ENCODE measurements around the gene EGFLAM.

- RRBS = no CpG with 5 or more reads among the region's 9 CpGs
These were observed 82.8 kb downstream of the SLC1A3 start for GRCh38 chr5:36689095-36689683.

DNA sequence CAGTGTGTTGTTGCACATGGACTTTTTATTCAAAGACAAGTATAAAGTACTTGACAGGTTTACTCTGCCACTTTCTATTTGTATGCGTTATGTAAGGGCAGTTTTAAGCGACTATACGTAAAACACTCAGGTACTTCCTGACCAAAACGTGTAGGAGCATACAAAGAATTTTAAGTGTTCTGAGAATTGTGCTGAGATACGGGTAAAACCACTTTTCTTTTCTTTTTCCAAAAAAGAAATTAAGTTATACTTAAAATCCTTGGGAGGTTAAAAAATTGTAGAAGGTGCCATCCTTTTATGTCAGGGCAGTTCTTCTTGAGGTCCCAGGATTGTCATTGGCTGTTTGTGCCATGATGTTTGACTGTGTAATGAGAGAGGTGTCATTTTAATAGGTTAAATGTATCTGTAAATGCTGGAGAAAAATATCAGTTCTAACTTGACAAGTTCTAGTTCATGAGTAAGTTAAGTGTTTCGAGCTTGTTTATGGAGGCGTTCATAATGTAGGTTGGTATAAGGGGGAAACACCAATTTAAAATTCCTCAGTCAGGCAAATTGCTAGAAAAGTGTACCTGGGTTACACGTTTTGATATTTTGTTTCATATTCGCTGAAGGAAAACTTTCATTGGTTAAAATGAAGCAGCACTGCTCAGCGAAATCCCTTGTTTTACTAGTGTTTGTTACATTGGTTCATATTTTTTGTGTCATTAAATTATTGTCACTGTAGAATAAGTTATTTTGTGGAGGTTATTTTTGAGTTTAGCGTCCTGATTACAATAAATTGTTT lies 1.5 kb downstream of the NIPBL start:
- RRBS = no CpG with 5 or more reads among the region's 11 CpGs

DNA sequence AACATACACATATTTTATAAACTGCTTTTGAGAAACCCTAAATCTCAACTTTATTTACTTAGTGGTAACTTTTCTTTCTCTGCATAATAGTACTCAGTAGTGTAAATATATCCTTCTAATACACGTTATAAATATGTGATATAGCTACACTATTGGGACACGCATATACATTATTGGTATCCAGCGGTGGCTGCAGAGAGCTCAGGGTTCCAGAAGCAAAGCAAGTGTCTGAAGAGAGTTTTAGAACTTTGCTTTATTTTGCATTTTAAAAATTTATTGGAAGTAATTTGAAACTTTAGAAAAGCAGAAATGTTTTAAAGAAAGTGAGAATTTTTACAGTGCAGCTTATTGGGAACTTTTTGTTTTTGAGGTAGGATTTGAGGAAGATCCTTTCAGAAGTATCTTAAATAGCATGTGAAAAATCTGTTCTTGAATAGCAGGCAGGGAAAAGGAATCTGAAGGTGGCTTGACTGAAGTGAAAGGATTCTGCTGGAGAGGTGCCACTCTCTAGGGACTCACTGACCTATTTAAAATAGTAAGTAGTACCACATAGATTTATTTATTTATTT lies 68.9 kb downstream of the NIPBL start:
- RRBS = no CpG with 5 or more reads among the region's 3 CpGs

- RRBS = no CpG with 5 or more reads among the region's 5 CpGs
These were observed 81.4 kb downstream of the NIPBL start for GRCh38 chr5:36957857-36958413.

- RRBS = no CpG with 5 or more reads among the region's 1 CpG
These were observed 95.2 kb downstream of the NIPBL start for GRCh38 chr5:36971635-36972279.

GRCh38 chr5:37034789-37035349 lies 158.3 kb downstream of the NIPBL start:
- RRBS = no CpG with 5 or more reads among the region's 8 CpGs

- RRBS = no CpG with 5 or more reads among the region's 5 CpGs
These were observed 46.1 kb downstream of the WDR70 start for GRCh38 chr5:37425082-37425712.

GRCh38 chr5:37838128-37838880 lies 1.5 kb downstream of the GDNF start:
- RRBS = 16% methylated on average over 5 of the region's 44 CpGs

DNA sequence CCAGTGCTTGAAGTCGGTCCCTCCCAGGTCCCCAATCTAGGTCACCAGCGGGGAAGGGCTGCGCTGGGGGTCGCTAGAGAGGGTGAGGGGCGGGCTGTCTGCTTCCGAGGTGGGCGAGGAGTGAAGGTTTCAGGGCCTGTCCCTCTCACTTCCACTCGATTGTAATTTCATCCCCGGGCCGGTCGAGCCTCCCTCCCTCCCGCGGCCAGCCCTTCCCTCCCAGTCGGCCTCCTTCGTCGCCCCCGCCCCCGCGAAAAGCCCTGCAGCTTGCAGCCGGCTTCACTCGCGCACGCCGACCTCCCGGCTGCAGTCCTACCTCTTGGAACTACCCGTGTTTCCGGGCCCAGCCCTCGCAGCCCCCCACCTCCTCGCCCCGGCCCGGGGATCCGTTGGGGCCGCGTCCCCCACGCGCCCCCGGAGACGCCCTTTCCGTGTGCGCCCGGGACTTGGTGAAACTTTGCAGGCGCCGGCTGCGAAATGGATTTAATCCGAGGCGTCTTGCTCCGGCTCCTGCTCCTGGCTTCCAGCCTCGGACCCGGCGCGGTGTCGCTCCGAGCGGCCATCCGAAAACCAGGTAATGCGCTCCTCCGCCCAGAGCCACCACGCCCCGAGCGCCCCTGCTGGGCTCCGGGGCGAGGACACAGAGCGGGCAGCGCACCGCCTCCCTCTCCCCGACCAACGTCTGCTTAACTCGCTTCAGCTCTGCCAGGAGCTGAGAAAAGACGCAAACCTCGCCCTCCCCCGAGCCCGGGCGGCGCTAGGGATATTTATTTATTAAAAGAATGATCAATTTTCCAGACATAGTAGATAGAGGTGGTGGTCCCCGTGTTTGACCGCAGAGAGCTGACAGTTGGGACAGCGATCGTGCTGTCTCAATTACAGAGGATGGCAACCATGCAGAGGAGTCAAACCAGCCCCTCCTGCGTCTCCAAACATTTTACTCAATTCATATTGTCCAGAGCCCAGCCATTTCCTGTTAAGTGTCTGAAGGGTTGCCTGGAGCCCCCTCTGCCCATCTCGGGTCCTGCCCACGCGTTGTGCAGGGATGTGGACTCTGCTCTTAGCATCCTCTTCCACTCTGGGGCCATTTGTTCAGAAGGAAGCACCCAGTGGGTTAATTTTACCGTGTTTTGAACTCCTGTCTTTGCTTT lies at the start of gene EGFLAM:
Gene EGFLAM, plus strand, starts transcription at position 282 of the 1,151 bp plus-strand sequence.
- RRBS = 2% methylated on average over 27 of the region's 83 CpGs

GRCh38 chr5:38463637-38464642 lies 92.5 kb downstream of the LIFR start:
- RRBS = no CpG with 5 or more reads among the region's 12 CpGs

DNA sequence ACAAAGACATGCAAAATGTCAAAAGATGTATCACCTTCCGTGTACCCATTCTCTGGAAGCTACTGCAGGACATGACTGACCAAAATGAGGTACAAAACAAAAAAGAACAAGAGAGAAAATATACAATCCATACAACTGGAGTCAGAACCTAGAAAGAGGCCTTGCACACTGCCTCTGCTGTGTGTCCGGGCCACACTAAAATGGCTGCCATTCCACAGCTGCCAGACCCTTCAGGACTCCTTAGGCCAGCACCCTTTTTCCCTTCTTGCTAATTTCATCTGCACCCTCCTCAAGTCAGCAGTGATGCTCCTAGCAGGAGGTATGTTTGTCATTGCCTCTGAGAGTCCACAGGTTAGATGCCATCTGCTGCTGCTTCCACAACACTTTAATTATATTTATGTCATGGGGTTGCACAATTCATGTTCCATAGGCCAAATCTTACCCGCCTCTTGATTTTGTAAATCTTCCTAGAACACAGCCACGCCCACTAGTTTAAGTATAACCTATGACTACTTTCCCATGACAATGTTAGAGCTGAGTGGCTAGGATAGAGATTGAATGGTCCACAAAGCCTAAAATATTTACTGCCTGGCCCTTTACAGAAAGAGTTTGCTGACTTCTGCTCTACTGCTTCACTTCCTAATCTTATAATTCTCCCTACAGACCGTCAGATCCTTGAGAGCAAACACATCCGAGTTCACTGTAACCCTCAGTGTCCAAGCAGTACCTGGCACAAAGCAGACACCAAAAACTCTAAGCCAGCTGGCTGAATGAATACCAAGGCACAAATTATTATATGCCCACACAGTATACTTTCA lies 21.2 kb downstream of the LIFR start:
- RRBS = no CpG with 5 or more reads among the region's 6 CpGs

DNA sequence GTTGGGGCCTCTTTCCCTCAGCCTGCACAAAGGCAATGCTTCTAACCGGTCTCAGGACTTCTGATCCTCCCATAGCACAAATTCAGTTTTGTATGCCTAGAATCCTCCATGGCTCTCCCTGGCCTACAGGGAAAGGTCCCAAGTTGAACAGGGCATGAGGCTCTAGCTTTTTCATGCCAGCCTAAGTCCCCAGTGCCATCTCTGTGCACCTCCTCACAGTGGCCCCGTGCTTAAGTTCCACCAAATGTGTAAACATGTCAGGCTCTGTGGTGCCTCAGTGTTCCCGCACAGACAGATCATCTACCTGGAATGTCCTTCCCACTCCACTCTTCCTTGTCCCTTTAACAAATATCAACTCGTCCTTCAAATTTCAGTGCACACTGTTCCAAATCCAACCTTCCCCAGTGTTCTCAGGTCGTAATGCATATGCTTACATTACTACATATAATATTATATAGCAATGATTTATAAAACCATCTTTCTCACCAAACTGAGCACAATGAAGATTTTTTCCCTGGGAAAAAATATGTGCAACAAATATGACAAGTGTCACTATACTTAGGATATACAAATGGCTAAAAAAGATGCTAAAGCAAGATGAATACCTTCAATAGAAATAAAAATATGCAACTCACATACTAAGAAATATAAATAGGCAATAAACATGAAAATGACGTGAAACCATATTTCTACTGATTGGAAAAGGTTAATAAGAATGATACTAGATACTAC lies 13.8 kb downstream of the LIFR start:
- RRBS = no CpG with 5 or more reads among the region's 6 CpGs

DNA sequence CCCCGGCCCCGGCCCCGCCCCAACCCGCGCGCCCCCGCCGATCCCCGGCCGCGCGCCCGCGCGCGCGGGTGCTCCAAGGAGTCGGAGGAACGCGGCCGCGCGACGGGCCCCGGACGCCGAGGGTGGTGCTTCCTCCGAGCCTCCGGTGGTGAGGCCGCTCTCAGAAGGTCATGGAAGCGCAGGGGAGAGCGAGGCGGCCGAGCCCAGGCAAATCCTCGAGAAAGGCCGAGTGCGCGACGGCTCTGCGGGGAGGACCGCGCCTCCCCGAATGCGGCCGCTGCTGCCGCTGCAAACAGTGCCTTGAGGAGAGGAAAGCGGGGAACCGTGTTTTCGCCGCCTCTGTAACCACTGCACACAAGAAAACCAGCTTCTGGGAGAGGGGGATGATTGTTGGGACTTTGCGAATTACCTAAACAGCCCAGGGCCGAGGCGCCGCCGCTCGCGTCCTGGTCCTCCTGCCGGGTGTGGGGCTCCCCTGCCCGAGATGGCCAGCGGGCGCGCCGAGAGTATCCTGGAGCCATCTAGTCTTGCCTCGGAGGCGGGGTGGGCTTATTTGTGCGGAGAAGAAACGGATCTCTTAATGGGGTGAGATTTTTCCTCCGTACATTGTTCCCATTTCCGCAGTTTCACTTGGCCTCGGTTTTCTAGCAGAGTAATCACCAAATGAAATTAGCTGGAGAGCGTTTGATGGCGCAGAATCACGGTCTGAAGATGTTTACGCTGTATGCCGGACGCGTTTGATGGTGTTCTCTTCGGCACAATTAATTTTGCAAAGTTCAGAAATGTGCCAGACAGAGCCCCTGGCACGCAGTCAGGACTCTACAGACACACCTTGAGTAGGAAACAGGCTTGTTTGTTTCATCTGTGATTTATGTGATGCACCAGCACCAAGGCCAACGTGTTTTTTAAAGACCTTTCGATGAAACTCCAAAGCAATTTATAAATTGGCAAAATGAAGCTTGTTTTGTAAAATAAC lies 568 bp upstream of the LIFR start:
- RRBS = 1% methylated on average over 24 of the region's 81 CpGs

DNA sequence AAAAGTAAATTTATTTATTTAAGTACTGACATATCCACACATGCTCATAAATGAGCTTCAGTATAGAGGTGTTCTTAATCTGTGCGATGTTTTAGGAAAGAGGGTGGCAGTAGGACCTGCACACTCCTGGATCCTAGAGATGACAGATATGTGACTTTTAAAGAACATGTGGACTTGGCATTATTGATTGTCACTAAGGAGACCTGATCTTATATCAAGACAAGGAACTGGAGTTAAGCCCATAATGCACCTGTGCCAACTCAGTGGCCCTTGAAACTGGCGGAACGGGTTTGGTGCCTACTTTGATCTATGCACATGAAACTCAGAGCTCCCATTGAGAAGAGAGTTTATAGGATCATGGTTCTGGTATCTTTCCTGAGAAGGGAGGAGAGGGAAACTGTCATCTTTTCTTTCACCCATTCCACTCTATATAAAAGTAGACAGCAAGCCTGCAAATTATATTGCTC lies 57.7 kb upstream of the LIFR start:
- RRBS = no CpG with 5 or more reads among the region's 3 CpGs

DNA sequence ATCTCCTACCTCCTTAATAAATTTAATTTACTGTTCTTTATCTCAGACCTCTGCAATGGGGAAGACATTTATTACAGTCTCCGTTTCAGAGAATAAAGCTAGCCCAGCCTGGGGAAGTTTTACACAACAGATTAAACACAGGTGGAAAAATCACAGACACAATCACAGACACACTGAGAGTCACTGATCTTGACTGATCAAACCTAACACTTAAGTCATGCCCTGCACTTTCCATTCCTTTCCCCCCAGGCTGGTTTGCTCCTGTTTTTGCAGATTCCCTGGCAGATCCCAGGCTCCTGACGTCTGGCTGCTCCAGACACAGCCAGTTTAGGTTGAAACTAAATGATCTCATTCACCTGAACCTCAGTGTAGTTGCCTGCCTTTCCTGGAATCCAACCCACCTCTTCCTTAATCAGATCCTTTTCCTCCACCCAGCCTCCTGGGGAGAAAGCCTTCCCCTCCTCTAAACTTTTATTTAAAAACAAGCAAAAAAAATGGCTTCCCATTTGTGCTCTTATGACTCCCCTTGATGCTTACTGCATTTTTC lies 29.6 kb upstream of the OSMR start:
- RRBS = no CpG with 5 or more reads among the region's 2 CpGs

- RRBS = no CpG with 5 or more reads among the region's 6 CpGs
These were observed 10.8 kb downstream of the RICTOR start for GRCh38 chr5:39063010-39064088.

GRCh38 chr5:39068809-39069515 lies 5.2 kb downstream of the RICTOR start:
- RRBS = no CpG with 5 or more reads among the region's 4 CpGs

GRCh38 chr5:39072606-39073097 lies 1.5 kb downstream of the RICTOR start:
- RRBS = no CpG with 5 or more reads among the region's 5 CpGs

- RRBS = no CpG with 5 or more reads among the region's 1 CpG
These were observed 59.1 kb upstream of the RICTOR start for GRCh38 chr5:39133308-39133693.

- RRBS = no CpG with 5 or more reads among the region's 4 CpGs
These were observed 21.9 kb downstream of the FYB1 start for GRCh38 chr5:39197407-39197975.